Helper T cell (primary cell): ENCODE measurements around a stretch of chr4.

GRCh38 chr4:179169869-179170358 lies 1727.7 kb upstream of the AGA start:
- PRO-cap, 2 experiments = no peak in any of the 2 experiments

GRCh38 chr4:179694749-179694995 lies 2252.4 kb upstream of the AGA start:
- PRO-cap, 2 experiments = no peak in any of the 2 experiments

DNA sequence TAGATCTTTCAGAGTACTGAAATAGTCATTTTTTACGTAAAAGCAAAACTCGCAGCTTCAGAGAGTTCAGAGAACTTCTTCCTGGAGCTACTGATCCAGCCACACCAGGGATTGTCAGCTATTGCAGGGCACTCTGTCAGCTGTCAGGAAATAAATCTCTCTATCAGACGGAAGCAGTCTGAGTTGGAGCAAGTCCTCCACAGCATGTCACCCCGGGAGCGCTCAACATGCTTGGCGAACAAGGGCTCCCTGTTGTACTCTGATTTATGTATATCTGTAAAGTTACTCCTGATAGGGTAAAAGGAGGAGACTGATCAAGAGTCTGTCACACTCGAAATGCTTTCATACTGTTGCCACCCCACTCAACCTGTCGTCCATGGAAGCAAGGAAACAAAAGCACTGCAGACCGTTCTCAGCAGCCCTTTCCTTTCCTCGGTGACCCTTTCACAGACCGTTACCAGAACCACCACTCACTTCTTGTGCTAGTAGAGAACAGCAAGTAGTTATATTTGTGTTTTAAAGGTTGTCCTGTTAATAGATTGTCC lies 2109.1 kb upstream of the TENM3 start:
- PRO-cap, 2 experiments = no peak in any of the 2 experiments

- PRO-cap, 2 experiments = no peak in any of the 2 experiments
Observed at GRCh38 chr4:181293007-181293377, 950.2 kb upstream of the TENM3 start.

GRCh38 chr4:182141395-182141743 lies 101.8 kb upstream of the TENM3 start:
- PRO-cap, 2 experiments = no peak in any of the 2 experiments

GRCh38 chr4:182367050-182367815 lies 124.0 kb downstream of the TENM3 start:
- PRO-cap, 2 experiments = no peak in any of the 2 experiments

- PRO-cap, 2 experiments = no peak in any of the 2 experiments
Observed at GRCh38 chr4:182531467-182531852, 288.3 kb downstream of the TENM3 start.

GRCh38 chr4:182748256-182748711 lies 168.9 kb downstream of the DCTD start:
- PRO-cap, 2 experiments = no peak in any of the 2 experiments

DNA sequence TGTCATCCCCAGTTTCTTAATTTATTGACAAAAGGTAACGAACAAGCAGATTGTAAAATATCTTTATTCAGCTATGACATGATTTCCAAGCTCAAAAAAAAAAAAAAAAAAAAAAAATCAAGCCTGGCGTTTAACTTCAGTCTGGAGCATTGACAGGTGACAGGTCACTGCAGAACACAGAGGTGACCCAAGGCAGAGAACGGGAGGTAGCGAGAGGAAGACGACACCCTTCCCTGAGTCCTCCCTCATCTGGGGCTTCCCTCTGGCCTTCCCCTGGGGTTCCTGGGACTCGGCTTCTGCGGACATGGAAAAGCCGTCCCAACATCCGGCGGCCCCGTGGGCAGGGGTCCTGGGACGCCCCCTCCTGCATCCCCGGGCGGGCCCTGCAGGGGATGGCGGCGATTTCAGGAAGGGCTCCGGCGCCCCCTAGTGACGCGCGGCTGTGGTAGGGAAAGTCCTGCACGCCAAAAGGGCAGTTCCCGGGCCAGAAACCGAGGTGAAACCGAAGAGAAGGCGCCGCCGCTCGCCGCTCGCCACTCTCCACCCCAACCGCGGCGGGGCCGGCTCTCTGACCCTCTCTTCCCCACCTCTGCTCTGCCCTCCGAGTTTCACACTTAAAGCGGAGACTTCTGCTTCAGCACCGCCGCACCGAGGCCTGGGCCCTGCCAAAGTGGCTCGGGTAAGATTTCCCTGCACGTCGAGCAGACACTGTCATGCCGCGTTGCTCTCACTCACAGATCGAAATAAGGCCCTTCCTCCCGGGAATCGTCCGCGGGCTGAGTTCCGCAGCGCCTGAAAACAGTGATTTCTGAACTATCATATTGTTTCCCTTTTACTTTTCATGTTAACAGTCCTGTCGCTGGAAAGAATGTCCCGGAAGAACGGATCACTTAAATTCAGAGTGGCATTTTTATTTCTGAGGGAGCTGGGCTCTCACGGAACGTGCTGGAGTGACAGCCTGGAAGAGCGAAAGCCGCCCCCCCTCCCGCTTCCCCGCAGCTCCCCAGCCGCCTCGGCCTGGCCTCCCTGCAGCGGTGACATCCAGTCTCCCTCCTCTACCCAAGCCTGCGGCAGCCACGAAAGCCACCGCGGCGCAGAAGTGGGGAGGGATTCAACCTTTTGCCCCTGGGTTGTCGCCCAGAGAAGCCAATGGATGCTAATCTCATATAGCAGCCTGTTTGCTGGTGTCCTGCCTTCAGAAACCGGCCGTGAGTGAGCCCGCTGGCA lies 110.7 kb downstream of the DCTD start:
- PRO-cap, 2 experiments = no peak in any of the 2 experiments

GRCh38 chr4:182975556-182976266 lies 58.5 kb upstream of the DCTD start:
- PRO-cap, 2 experiments = no peak in any of the 2 experiments

GRCh38 chr4:183100804-183101175 lies 1.7 kb downstream of the WWC2 start:
- PRO-cap, 2 experiments = no peak in any of the 2 experiments

DNA sequence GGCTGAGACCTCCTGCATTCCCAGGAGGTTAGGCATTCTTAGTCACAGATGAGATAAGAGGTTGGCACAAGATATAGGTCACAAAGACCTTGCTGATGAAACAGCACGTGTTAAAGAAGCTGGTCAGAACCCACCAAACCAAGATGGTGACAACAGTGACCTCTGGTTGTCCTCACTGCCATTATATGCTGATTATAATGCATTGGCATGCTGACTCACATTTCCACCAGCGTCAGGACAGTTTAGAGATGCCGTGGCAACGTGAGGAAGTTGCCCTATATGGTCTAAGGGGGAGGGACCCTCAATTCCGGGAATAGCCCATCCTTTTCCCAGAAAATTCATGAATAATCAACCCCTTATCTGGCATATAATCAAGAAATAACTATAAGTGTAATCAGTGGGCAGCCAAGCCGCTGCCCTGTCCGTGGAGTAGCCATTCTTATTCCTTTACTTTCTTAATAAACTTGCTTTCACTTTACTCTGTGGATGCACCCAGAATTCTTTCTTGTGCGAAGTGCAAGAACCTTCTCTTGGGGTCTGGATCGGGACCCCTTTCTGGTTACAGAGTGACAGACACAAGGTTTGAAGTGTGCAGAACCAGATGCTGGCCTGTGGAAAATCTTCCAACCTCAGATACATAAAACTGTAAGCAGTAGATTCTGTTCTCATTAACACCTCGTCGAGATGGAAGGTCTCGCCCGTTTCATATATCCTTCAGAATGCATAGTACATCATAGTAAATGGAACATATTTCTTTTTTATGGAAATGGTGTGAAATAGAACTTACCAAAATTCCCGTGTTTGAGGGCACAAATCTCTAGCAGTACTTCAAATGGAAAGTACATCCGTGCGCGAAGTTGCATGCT lies 26.9 kb upstream of the CLDN24 start:
- PRO-cap, 2 experiments = no peak in any of the 2 experiments

GRCh38 chr4:183409950-183410412 lies 34.5 kb upstream of the CDKN2AIP start:
- PRO-cap, 2 experiments = no peak in any of the 2 experiments

DNA sequence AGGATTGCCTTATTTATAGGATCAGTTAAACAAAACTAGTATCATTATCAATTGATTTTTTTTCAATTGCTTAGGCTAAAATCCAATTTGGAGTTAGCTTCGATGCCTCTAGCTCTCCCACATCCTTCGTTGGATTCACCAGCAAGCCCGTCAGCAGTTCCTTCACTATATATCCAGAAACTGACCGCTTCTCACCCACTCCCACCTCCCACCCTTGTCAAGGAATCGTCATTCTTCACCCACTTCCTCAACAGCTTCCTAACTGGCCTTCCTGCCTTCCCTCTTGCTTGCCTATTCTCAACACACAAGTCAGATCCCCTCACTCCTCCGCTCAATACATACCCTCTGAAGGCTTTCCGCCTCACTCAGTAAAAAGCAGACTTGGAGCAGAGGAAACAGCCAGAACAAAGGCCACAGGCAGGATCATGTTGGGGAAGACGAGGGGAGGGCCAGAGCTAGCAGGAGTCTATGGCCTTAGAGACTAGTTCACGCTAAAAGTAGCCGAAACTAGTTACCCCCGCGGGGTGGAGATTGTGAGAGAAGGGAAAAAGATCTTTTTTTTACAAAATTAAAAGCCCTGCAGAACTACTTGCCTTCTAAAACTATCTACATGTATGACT lies 23.7 kb downstream of the RWDD4 start:
- PRO-cap, 2 experiments = no peak in any of the 2 experiments

GRCh38 chr4:184313882-184314609 lies 96.4 kb upstream of the ENPP6 start:
- PRO-cap, 2 experiments = no peak in any of the 2 experiments

- PRO-cap, 2 experiments = no peak in any of the 2 experiments
Observed at GRCh38 chr4:184355127-184355777, 119.1 kb downstream of the IRF2 start.

- PRO-cap, 2 experiments = no peak in any of the 2 experiments
Observed at GRCh38 chr4:184392608-184393922, 81.3 kb downstream of the IRF2 start.

GRCh38 chr4:184401457-184402375 lies 72.6 kb downstream of the IRF2 start:
- PRO-cap, 2 experiments = no peak in any of the 2 experiments

DNA sequence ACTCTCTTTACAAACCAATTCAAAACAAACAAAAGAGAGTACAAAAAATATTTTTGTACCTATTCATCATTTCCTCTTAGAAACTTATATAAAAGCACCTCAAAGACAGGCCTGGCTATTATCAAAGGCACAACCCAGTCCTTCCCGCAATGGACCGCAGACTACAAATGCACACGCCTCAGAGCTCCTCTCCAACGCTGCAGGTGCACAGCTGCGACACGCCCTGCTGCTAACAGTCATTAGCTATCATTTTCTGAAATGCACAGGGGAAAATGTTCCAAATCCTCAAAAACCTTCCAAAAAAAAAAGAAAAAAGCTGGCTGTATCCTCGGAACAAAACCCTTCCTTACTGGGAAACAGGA lies 16.8 kb downstream of the IRF2 start:
- PRO-cap, 2 experiments = no peak in any of the 2 experiments

DNA sequence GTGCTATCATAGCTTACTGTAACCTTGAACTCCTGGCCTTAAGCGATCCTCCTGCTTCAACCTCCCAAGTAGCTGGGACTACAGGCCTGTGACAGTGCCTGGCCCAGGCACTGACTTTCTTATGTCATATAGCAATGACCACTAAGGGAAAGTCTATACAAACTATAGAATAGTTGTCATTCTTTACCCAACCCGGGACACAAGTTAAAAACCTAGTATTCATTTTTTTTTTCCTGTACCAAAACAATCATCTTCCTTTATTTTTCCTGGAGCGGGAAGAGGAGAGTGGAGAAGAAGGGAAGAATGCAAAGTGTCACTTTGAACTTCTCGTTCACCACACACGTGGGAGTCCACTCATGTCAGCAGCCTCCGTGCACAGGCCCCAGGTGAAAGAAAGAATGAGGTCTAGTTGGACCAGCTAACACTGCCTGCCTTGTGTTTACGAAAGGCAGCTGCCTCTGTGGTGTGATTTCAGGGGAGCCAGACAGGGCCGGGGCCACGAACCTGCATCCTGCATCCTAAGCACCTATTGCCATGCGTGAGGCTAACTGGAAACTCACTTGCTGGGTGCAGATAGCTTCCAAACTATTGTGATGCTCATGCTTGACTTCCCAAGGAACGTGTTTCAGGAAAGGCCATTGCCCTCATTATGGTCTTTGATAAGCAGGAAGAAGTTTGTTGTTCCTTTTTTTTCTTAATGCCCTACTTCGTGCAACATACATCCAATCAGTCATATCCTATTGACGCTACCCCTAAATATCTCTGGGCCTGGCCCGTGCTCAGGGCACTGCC lies 2.2 kb upstream of the IRF2 start:
- PRO-cap, 2 experiments = peak in 2 of 2 experiments; most common plus-strand start position 397 of the sequence (in 1); most common minus-strand start position 397 of the sequence (in 1)